Psoas muscle (tissue), 2 donors: ENCODE data around the genes XPO6, NPIPB6, EIF3CL, NUPR1, SGF29, SULT1A2 and RABEP2.

DNA sequence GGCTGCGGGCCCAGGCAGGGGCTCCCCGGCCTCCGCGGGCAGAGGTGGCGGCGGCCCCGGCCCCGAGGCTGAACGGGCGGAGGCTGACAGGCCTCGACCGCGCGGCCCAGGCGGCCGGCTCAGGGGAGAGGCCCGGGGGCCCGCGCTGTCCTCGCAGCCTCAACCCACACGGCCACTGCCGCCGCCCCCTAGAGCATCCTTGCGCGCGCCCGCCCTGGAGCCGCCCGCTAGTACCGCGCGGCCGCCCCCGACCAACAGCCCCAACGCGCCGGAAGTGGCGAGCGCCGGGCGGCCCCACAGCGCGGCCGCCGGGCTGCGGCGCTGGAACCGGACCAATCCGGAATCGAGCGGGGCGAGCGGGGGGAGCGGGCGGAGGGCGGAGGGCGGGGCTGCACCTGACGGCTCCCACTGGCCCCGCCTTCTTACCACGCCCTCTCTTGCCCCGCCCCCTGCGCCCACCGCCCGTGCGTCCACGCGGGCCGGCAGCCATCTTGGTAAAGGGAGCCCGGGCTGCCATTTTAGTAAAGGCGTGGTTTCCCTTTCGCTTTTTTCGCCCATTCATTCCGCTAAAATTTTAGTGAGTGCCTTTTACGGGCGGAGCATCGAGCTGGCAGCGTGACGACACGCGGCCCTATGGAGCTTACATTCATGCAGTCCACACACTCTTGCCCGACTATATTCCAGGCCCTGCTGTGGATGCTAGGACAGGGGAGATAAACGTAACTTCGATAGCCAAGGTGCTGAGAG is at the start of gene XPO6:
TSS of gene XPO6 (minus strand) at position 276 of the 747 bp plus-strand sequence.
- PRO-cap, 2 experiments = peak in 2 of 2 experiments; most common minus-strand start position 276 of the sequence (in 2)

DNA sequence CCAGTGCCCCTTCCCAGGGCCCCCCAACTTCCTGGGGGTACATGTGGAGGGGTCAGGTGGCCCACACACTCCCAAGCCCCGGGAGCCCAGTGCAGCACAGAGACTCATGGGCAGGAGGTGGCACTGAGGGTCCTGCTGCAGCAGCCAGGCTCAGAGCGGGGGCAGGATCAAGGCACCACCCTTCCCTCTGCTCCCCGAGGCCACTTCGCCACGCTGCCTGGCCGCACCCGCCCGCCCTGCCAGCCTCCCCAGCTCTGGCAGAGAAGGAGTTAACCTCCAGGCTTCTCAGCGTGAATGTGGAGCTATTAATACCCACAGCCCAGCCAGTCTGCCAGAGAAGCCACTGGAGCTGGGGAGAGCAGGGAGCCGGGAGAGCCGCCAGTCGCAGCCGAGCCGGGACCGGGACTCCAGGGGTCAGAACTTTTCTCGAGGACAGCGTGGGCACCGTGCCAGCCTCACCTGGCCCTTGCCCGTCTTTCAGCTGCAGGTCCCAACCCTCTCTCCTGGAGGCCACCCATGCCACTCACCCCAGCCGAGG is 33.9 kb upstream of the SBK1 start:
- PRO-cap, 2 experiments = peak in 2 of 2 experiments; most common plus-strand start position 334 of the sequence (in 2); most common minus-strand start position 246 of the sequence (in 1)

GRCh38 chr16:28262226-28262532 is 30.1 kb upstream of the SBK1 start:
- PRO-cap, 2 experiments = peak in 1 of 2 experiments; most common plus-strand start chr16:28262343 (in 1)

DNA sequence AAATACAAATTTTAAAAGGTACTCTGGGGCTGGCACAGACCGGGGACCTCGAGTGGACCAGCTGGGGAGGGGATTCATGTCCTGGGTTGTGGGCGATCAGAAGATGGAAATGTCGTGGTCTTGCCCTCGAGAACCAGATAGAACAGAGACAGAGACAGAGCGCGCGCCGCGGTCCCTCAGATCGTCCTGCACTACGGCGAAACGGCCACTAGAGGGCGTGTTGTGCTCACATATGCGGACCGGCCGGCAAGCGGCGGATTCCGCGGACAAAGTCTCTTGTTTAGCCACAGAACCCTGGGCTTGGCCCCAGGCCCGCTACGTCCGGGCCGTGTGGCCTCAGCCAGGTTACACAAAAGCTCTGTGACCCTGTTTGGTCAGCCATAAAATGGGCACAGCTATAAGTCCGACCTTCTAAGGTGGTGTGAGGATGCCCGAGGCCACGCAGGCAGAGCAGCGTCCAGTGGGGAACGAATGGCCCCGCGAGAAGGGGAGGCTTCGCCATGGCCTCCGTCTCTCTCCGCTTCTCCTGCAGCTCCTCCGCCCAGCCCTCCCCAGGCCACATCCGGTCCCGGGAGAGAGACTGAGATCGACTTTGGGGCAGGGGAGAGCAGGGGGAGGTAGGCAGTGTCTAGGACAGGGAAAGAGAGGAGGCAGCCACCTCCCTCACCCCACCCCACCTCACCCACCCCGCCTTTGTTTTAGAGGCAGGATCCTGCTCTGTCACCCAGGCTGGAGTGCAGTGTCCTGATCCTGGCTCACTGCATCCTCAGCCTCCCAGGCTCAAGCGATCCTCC is 14.5 kb upstream of the SBK1 start:
- PRO-cap, 2 experiments = no peak in any of the 2 experiments

DNA sequence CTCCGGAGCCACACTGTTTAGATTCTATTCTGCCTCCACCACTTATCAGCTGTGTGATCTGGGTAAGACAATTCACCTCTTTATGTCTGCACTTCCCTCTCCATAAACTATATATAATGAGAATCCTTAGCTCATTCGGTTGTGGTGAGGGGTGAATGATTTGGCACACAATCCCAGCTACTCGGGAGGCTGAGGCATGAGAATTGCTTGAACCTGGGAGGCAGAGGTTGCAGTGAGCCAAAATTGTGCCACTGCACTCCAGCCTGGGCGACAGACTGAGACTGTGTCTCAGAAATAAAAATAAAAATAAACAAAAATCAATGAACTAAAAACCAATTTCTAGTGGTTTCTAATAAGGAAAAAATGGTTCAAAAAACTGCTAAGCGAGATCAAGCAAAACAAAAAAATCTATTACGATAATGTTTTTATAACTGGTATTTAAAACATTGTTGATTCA is at the start of gene NPIPB6:
TSS of gene NPIPB6 (minus strand) at position 168 of the 457 bp plus-strand sequence.
- PRO-cap, 2 experiments = no peak in any of the 2 experiments

- PRO-cap, 2 experiments = no peak in any of the 2 experiments
Measured at GRCh38 chr16:28403524-28403964, at the start of gene EIF3CL. Gene EIF3CL, minus strand, starts transcription at chr16:28403841.

DNA sequence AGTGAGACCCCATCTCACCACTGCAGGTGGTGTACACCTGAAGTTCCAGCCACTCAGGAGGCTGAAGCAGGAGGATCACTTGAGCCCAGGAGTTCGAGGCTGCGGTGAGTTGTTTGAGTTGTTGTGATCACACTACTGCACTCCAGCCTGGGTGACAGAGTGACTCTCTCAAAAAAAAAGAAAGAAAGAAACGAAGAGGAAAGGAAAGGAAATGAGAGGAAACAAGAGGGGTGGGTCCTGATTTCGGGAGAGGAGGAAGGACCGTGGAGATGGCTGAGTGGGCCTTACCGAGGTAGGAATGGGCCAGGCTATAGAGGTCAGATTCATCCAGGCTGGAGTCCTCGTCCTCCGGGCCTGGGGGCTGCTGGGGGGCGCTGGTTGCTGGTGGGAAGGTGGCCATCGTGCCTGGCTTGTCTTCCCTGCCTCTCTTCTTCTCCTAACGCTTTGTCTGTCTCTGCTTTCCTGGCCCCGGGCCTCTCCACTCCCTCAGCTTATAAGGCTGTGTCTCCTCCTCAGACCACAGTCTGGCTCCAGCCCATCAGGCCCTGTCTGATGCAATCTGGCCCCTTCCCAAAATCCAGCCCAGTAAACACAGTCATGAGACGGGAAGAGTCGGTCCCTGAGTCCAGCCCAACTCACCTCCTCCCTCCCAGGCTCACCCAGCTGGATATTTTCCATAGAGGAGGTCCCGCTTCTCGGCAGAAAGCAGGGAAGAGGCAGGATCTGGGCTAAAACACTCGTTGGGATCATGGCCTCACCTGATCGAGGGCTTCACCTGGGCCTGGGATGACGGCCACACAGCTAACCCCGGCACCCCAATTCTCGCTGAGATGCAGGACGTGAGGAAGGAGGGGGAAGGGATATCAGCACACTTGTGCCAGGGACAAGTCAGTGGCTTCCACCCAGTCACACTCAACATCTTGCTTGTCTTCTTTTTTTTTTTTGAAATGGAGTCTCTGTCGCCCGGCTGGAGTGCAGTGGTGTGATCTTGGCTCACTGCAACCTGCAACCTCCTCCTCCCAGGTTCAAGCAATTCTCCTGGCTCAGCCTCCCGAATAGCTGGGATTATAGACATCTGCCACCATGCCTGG is at the start of gene NUPR1:
TSS of gene NUPR1 (minus strand) at position 467 of the 1,091 bp plus-strand sequence.
- PRO-cap, 2 experiments = peak in 2 of 2 experiments; most common plus-strand start position 677 of the sequence (in 1); most common minus-strand start position 464 of the sequence (in 2)

- PRO-cap, 2 experiments = peak in 2 of 2 experiments; most common plus-strand start chr16:28553925 (in 1); most common minus-strand start chr16:28554190 (in 2)
Measured at GRCh38 chr16:28553473-28554651, at the start of gene SGF29. Gene SGF29, plus strand, starts transcription at chr16:28553920.

- PRO-cap, 2 experiments = no peak in any of the 2 experiments
Measured at GRCh38 chr16:28596609-28597314, at the start of gene SULT1A2. Gene SULT1A2, minus strand, starts transcription at chr16:28597050.

DNA sequence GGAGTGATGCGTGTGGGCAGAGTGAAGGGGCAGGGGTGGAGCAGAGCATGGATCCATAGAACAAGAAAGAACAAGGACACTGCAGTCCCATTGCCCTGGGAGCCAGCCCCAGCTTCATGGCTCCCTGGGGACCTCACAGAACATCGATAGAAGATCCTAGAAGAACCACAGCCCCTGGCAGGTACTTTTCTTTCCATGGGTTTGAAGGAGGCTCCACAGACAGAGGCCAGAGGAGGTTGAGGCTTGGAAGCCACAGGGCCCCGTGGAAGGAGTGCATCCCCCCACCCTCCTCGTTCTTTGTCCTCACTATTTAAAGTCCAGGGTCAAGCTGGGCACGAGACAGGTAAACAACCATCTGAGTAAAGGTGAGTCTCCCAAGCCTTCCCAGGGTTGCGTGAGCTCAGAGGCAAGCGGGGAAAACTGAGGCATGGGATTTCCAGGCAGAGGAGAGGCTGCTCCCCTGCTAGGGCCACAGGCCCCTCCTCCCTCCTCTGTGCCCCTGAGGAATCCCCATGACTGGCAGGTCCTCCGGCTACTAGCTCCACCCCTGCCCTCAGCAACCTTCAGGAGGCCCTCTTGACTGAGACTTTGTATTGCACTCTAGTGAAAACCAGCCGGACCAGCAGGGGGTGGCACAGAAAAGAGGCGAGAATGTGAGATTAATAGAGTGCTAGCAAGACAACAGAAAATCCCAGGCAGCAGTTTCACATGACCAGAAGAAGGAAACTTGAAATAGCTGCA is 884 bp upstream of the SULT1A2 start:
- PRO-cap, 2 experiments = no peak in any of the 2 experiments

DNA sequence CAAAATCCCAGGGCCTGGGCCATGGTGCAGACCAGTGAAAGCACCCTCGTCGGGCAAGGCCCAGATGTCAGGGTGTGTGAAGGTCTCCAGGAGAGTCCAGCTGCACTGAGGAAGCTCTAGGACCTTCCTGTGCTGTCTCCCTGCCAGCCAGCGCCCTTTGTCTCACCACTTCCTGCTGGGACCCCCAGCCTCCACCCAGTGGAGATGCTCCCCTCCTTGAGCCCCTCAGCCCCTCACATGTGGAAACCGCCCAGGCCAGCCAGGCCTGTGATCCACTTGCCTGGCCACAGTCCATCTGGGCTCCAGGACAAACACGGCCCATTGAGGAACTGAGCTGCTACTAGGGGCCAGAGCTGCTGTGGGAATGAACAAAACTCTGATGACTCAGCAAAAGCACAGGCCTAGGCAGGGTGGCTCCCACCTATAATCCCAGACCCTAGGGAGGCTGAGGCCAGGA is 733 bp downstream of the SULT1A1 start:
- PRO-cap, 2 experiments = no peak in any of the 2 experiments

DNA sequence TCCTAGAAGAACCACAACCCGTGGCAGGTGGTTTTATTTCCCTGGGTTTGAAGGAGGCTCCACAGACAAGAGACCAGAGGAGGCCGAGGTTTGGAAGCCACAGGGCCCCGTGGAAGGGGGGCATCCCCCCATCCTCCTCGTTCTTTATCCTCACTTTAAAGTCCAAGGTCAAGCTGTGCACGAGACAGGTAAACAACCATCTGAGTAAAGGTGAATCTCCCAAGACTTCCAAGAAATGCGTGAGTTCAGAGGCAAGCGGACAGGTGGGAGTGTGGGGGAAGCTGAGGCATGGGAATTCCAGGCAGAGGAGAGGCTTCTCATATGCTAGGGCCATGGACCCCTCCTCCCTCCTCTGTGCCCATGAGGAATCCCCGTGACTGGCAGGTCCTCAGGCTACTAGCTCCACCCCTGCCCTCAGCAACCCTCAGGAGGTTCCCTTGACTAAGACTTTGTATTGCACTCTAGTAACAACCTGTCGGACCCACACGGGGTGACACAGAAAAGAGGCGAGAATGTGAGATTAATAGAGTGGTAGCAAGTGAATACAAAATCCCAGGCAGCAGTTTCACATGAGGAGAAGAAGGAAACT is 947 bp upstream of the SULT1A1 start:
- PRO-cap, 2 experiments = no peak in any of the 2 experiments

DNA sequence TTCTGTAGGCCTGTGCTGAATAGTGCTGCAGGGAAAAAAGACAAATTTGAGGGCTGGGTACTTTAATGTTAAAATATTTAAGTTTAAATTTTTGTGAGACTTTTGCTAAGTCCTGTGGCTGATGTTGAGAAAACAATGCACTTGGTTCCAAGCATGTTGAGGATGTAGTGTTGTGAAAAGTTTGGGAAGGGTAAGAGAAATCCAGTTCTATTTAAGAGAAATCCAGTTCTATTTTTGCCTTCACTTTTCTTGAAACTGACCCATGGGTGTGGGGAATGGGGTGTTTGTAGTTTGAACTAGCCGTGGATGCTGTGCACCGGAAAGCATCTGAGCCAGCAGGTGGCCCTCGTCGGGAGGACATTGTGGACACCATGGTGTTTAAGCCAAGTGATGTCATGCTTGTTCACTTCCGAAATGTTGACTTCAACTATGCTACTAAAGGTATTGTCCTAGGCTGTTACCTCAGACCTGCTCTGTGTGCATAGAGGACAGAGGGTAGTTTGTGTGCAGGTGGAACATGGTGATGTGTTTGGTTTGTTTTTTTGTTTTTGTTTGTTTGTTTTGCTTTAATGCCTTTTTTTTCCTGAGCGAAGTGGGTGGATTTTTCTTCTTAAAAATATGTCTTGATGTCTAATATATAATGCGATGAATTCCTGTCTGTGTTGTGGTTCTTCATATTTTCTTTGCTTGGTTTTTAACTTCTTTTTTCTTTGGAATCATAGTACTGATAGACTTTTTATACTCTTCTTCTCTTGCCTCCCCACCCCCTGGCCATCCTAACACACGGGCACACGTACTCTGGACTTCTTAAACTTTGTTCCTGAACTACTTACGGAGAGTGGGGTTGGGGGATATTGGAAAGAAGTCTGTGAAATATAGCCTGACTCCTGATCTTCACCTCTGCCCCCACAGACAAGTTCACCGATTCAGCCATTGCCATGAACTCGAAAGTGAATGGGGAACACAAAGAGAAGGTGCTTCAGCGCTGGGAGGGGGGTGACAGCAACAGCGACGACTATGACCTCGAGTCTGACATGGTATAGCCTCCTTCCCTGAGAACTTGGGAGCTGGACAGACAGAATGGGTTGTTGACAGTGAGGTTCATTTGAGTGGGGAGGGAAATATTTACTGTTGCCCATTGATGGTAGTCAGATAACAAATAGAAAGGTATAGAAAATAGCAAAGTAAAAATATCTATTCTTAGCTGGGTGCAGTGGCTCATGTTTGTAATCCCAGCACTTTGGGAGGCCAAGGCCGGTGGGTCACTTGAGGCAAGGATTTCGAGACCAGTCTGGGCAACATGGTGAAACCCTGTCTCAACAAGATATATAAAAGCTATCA is 3.6 kb downstream of the ATXN2L start:
- PRO-cap, 2 experiments = no peak in any of the 2 experiments

DNA sequence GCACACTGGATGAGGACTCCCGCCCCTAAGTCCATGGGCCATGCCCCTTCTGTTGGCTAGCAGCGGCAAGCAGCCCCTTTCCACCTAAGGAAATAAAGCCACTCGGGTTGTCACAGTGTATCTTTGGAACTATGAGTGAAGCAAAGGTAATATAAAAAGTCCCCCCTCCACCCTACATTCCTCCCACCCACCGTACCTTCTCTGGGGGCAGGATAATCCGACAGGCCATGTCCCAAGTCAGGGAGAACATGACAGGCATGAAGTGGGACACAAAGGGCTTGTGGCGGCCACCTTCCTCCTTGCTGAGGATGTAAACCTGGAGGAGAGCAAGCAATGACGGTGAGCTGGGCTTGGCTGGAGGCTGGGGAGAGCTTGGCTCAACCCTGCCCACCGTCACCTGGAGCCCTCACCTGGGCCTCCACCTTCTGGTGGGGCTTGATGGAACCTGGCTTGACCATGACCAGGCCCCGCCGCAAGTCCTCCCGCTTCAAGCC is 2.6 kb downstream of the TUFM start:
- PRO-cap, 2 experiments = no peak in any of the 2 experiments

DNA sequence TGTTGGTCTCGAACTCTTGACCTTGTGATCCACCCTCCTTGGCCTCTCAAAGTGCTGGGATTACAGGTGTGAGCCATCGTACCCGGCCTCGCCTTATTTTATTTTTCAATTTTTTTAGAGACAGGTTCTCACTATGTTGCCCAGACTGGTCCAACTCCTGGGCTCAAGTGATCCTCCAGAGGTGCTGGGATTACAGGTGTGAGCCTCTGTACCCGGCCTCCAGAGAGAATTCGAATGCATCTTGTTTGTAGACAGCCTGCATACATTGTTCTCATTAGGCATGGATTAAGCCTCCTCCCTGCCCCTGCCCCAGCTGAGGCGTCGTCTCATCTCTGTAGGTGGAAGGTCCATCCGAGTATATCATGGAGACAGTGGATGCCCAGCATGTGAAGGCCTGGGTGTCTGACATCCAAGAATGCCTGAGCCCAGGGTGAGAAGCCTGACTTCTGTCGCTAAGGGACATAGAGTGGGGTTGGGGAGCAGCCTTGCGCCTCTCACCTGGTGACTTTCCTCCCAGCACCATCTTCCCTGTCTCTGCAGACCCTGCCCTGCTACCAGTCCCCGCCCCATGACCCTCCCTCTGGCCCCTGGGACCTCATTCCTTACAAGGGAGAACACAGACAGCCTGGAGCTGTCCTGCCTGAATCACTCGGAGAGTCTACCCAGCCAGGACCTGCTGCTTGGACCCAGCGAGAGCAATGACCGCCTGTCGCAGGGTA is 5.2 kb downstream of the SH2B1 start:
- PRO-cap, 2 experiments = no peak in any of the 2 experiments

DNA sequence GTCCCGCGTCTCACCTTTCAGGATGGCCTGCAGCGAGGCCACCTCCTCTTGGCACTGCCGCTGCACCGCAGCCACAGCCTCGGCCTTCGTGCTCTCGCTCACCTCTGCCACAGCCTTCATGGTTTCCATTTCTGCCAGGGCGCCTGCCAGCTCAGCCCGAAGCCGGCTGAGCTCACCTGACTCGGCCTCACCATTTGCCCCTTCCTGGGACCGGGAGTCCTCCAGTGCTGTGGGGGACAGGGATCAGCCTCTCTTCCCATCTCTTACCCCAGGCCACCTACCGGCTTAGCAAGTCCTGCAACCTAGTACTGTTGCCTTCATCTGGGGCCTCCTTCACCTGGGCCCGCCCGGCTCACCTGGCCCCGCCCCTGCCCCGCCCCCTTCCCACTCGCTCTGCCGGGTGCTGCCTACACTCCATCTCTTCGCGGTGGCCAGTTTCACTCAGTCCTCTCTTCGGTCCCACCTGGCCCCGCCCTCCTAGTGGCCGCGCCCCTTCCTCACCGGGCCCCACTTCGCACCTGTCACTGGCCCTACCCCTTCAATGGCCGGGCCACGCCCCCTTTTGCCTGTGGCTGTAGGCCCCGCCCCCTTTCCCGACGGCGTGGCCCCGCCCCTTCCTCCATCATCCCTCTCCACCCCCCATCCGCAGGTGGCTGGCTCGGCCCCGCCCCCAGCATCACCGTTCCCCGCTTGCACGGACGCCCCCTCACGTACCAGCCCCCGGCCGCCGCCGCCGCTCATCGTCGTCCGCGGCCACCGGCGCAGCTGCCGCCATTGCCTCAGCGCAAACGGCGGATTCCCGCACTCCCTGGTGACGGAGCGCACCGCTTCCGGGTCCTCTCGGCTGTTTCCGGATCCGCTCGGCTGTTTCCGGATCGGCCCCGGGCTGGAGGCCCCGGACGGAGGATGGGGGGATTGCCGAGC is at the start of gene RABEP2:
TSS of gene RABEP2 (minus strand) at position 850 of the 924 bp plus-strand sequence.
- PRO-cap, 2 experiments = peak in 2 of 2 experiments; most common plus-strand start position 875 of the sequence (in 2); most common minus-strand start position 810 of the sequence (in 2)

DNA sequence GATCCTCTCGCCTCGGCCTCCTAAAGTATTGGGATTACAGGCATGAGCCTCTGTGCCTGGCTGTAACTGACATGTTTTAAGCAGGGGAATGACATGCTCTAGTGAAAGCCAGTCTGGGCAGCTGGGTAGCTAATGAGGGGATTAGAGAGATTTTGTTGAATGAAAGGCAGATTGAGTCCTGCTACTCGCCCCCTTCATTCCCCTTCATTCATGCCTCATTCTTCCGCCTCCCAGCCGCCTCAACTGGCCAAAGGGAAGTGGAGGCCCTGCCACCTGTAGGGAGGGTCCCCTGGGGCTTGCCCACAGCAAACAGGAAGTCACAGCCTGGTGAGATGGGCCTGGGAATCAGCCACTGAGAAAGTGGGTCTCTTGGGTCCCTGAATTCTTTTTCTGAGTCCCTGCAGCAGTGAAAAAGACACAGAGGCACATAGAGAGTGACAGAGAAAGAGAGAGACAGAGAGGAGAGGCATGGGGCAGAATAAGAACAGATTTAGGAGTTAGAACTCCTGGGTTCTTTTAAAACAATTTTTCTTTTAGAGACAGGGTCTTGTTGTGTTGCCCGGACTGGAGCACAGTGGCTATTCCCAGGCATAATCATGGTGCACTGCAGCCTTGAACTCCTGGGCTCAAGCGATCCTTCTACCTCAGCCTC is 1.0 kb upstream of the CD19 start:
- PRO-cap, 2 experiments = no peak in any of the 2 experiments

DNA sequence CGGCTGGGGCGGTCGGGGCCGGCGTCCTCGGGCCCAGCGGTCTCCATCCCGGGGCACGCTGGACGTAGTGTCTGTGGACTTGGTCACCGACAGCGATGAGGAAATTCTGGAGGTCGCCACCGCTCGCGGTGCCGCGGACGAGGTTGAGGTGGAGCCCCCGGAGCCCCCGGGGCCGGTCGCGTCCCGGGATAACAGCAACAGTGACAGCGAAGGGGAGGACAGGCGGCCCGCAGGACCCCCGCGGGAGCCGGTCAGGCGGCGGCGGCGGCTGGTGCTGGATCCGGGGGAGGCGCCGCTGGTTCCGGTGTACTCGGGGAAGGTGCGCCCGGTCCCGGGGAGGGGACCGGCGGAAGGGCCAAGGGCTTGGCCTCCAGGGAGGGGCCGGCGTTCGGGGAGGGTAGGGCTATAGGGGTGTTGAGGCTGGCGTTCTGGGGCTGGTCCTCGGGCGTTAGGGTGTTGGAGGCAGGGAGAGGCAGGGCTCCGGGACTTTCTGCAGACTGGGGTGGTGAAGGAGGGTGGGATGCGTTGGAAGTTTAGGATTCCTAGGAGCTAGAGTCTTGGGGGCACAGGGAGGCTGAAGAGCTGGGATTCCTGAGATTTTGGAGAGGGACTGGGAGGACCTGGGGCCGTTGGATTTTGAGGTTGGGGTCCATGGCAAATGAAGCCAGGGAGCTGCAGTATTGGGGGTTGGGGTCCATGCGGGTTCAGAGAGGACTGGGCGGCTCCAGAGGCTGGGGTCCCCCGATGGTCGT is 519 bp downstream of the NFATC2IP start:
- PRO-cap, 2 experiments = peak in 2 of 2 experiments; most common minus-strand start position 282 of the sequence (in 1)

- PRO-cap, 2 experiments = no peak in any of the 2 experiments
Measured at GRCh38 chr16:28986622-28986948, 1.7 kb downstream of the LAT start.

- PRO-cap, 2 experiments = no peak in any of the 2 experiments
Measured at GRCh38 chr16:29148162-29148743, 163.4 kb downstream of the LAT start.